ENCODE data around the genes GNPAT and SPRTN.

DNA sequence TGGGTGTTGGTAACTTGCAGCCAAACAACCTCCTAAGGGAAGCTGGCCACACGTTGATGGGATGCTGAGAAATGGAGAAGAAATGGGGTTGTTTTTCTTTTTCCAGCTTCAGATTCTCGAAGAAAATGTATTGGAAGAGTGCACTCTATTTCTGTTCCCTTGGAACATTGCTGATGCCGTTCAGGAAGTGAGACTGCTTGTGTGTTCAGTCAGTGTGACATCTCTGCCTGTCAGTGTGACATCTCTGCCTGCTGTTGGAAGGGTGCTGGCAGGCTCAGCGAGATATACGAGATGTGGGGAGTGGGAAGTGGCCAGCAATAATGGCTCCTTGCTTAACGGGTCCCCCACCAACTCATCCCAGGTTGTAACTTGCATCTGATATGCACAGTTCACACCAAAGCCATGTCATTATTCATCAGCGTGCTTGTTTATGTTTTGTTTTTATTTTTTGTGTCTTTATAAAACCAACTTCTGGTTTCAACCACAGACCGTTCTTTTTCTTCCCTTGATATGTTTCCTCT lies 145.3 kb downstream of the GALNT2 start:
- PRO-cap: no peak
- RRBS, 2 experiments: no CpG with 5 or more reads among the region's 8 CpGs

GRCh38 chr1:230224067-230224589 lies 157.1 kb downstream of the GALNT2 start:
- PRO-cap: no peak
- RRBS, 2 experiments: no CpG with 5 or more reads among the region's 6 CpGs

GRCh38 chr1:230291598-230292397 lies 134.3 kb downstream of the PGBD5 start:
- PRO-cap: no peak
- RRBS, 2 experiments: no CpG with 5 or more reads among the region's 27 CpGs

- PRO-cap: no peak
- RRBS, 2 experiments: no CpG with 5 or more reads among the region's 19 CpGs
These were observed 571 bp upstream of the PGBD5 start for GRCh38 chr1:230426760-230427046.

GRCh38 chr1:230609231-230609575 lies 33.1 kb upstream of the COG2 start:
- PRO-cap: no peak
- RRBS, 2 experiments: no CpG with 5 or more reads among the region's 2 CpGs

DNA sequence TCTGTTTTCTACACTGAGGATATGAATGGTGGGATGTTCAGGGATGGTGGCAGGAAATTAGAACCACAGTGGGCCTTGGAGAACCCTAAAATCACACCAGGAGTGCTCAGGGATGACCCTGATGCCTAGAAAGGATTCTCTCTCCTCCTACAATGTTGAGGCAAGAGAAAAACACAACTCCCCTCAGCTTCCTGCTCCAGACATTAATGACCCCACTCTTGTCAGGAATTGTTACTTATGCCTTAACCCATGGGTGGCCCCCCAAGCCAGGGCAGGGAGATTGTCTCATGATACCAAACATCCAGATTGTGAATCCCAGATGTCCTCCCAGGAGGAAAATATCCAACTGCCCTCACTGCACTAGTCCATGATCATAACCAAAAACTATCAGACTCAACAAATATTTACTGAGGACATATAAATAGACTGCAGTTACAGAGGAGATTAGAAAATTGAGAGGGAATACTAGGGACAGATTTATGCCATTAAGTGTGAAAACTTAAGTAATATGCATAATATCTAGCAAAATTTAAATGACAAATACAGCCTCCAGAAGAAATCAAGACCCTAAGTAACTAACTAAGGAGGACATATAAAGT lies 13.2 kb upstream of the AGT start:
- PRO-cap: no peak

GRCh38 chr1:230728537-230729565 lies 14.9 kb upstream of the AGT start:
- PRO-cap: no peak
- RRBS, 2 experiments: 69 to 70% methylated on average over 2 of the region's 10 CpGs

- PRO-cap: no peak
- RRBS, 2 experiments: no CpG with 5 or more reads among the region's 1 CpG
These were observed 38.8 kb downstream of the CAPN9 start for GRCh38 chr1:230785905-230786462.

DNA sequence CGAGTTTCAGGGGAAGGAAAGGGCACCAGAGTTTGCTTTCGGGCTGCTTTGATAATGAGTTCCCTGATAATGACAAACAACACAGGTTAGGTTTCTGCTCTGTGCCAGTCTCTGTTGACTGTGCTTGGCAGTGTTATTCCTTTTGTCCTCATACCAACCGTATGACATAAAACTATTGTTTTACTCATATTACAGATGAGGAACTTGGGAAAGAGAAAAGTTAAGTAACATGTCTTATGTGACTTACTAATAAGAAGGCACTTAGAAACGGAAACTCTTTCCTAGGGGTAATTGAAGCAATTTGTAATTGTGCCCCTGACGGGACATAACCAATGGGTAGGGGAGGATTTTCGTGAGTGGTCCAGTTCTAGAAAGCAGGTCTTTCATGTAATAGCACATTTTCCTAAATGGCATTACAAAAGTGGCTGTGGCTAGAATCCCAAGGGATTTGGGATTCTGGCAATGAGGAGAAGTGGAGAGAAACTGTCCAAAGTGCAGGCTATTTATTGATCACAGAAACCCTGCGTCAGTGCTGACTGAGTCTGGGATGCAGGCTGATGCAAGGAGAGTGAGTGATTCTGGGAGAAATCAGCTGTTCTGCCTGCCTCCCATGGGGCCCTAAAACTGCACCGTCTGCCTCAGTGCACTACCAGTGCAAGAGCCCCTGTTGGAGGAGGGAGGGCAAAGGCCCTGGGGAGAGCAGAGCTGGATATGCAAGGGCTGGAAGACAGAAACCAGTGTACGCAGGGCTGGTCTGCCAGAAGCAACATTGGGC lies 42.8 kb downstream of the C1orf198 start:
- PRO-cap: no peak
- RRBS, 2 experiments: no CpG with 5 or more reads among the region's 9 CpGs

GRCh38 chr1:230849329-230850282 lies 18.7 kb downstream of the C1orf198 start:
- PRO-cap: no peak
- RRBS, 2 experiments: no CpG with 5 or more reads among the region's 18 CpGs

DNA sequence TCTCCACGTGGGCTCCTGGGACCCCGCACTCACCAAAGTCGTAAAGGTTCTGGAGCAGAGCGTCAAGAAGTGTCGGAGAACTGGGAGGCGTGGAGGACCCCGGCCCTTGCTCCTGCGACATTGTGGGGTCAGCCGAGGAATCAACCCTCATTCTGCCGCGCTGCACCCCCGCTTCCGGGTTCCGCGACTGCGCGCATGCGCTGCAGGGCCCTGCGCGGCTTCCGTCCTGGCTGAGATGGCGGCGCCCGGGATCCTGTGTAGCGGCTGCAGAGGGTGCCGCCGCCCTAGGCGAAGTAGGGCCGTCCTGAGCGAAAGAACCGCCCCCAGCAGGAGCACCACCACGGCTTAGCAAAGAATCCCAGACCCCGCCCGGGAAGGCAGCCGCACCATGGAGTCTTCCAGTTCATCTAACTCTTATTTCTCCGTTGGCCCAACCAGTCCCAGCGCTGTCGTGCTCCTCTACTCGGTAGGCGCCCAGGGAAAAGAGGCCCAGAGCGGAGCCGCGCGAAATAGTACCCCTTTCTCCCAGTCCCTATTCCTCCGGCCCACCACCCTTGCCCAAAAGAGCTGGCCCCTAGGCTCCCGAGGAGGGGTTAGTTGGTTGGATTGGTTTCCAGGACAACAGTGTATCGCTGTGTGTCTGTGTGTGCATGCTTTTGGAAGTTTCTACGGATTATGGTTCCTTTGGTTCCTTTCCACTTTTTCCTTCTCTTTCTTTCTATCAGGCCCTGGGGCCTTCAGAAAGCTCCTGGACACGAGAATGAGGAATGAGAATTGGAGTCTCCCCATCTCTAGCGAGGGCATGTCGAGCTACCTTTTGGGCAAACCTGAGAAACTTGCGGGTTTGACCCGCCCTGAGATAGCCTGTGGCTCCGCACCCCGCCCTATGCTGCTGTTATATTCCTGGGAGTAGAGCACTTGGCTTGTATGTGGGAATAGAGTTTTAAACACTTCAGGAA lies at the start of gene GNPAT:
TSS of gene GNPAT (plus strand) at position 222 of the 959 bp plus-strand sequence.
- PRO-cap: bidirectional peak, plus-strand start at position 233 of the sequence, minus-strand start at position 122 of the sequence; bidirectional peak, plus-strand start outside the sequence, minus-strand start at position 897 of the sequence
- RRBS, 2 experiments: under 1 to 1% methylated on average over 18 of the region's 55 CpGs

DNA sequence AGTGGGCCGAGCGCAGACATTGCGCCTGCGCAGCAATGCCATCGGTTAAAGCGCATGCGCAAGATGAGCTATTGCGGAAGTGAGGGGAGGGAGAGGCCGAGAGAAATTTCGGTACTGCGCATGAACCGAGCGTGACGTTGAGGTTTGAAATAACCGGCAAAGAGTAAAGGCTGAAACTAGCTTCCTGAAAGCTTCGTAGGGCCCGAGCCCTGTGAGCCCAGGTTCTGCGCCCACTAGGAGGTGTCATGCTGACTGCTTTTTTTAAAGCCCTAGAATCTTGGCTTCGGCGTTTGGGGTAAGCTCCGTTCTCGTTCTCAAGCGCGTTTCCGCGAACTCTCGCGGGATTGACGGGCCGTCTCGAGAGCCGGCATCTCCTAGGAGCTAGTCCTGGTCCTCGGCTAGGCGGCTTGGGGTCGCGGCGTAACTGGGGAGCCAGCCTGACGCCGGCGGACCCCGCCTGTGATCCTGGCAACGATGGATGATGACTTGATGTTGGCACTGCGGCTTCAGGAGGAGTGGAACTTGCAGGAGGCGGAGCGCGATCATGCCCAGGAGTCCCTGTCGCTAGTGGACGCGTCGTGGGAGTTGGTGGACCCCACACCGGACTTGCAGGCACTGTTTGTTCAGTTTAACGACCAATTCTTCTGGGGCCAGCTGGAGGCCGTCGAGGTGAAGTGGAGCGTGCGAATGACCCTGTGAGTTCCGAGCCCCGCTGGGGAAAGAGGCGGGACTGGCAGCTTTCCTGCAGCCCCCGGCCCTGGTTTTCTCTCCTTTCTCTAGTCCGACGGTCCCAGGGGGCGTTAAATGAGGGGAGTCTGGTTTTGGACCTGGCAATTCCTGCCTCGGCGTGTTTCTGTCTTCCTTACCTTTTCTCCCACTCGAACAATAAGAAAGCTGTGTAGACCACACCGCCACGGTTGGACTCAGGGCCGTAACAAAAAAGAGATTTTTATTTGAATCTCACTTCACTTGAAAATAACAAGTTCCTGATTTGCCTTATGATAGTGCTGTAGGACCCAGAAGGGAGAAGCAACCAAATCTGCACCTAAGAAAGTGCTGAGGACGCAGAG lies at the start of gene SPRTN:
TSS of gene SPRTN (plus strand) at position 384 of the 1,070 bp plus-strand sequence.
- PRO-cap: bidirectional peak, plus-strand start at position 71 of the sequence, minus-strand start outside the sequence; bidirectional peak, plus-strand start at position 384 of the sequence, minus-strand start at position 292 of the sequence; bidirectional peak, plus-strand start at position 770 of the sequence, minus-strand start at position 718 of the sequence
- RRBS, 2 experiments: 2% methylated on average over 7 of the region's 70 CpGs

DNA sequence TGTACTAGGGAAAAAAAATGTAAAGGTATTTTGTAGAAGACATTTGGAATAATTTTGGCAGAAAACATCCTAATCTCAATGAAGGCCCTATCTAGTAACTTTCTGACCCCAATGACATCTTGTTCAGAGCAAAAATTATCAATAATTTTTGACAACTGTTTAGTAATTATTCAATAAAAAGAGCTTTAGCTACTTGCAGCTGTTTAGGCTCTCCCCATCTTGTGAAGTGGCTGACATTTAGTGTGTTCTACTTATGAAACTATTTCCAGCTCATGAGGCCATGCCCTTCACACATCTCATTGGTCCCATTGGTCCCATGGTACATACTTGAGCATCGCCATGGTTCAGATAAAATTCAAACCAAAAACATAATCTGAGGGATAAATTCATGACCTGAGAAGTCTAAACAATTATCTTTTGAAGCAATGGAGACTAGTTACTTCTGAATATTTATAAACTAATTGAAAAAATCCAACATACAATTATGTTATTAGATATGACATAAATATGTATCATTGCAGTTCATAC lies 24.2 kb downstream of the SPRTN start:
- PRO-cap: no peak
- RRBS, 2 experiments: no CpG with 5 or more reads among the region's 1 CpG

DNA sequence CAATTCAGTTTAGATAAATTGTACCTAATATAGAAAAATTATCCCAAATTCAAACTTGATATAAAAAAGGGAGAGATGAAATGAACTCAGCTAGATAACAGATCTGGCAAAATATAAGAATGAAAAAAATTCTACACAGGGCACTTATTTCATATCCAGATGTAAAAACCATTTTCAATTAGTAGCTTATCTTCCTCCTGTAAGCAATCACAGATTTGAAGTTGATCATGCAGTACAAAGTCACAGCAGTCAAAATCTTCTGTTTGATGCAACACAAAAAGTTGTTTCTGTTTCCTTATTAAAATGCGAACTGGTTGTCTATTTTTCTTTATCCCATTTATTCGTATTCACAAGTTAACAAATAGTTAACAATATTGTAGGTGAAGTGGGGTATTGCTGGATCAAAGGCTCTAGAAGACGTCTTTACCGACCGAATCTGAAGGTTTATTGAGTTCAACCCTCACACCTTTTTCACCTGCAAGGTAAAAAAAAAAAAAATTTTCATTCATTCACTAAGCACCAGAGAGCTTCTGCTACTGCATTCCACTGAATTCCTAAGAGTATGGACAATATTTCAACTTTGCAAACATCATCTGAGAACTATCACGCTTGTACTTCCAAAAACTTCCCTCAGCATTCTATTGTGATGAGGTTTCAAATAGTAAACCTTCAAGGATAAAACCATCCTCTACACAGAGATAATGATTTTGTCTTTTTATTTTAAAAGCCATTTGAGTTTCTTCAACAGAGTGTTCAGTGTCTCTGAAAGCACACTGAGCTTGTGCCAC lies 28.1 kb downstream of the SPRTN start:
- PRO-cap: no peak
- RRBS, 2 experiments: no CpG with 5 or more reads among the region's 6 CpGs

- PRO-cap: no peak
- RRBS, 2 experiments: no CpG with 5 or more reads among the region's 2 CpGs
These were observed 50.3 kb downstream of the DISC1 start for GRCh38 chr1:231676829-231677354.

DNA sequence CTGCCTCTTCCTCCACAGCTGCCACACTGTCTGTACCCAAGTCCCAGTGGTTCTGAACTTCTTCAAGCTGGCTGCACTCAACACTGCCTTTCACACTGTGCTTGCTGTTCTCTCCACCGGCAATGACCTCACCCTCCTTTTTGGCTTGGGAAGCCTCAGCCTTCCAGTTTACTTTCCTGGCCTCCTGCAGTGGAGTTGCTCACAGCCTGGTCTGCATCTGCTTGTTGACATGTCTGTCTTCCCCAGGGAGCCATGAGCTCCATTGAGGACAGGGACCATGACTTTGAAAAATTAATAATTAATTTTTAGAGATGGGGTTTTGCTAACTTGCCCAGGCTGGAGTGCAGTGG lies 57.2 kb downstream of the DISC1 start:
- PRO-cap: no peak
- RRBS, 2 experiments: no CpG with 5 or more reads among the region's 1 CpG

- PRO-cap: no peak
- RRBS, 2 experiments: no CpG with 5 or more reads among the region's 5 CpGs
These were observed 173.4 kb downstream of the DISC1 start for GRCh38 chr1:231799912-231800559.

- PRO-cap: no peak
- RRBS, 2 experiments: no CpG with 5 or more reads among the region's 11 CpGs
These were observed 221.0 kb downstream of the DISC1 start for GRCh38 chr1:231847264-231848256.

GRCh38 chr1:232118304-232118789 lies 491.8 kb downstream of the DISC1 start:
- PRO-cap: no peak
- RRBS, 2 experiments: no CpG with 5 or more reads among the region's 12 CpGs

GRCh38 chr1:232226044-232226672 lies 403.8 kb downstream of the SIPA1L2 start:
- PRO-cap: no peak
- RRBS, 2 experiments: no CpG with 5 or more reads among the region's 7 CpGs